SK-N-DZ (cell line): ENCODE data around the genes RASAL3 and KLF2.

GRCh38 chr19:15194891-15195213 is 5.9 kb downstream of the NOTCH3 start:
RAMPAGE:
- cytosol, long total RNA, result no peak
- nucleus, long total RNA, result no peak

RAMPAGE:
- cytosol, long total RNA, result no peak
- nucleus, long total RNA, result no peak
Measured at GRCh38 chr19:15195214-15196569, 5.1 kb downstream of the NOTCH3 start.

RAMPAGE:
- cytosol, long total RNA, result no peak
- nucleus, long total RNA, result no peak
Measured at GRCh38 chr19:15219965-15220249, 12.3 kb downstream of the EPHX3 start.

DNA sequence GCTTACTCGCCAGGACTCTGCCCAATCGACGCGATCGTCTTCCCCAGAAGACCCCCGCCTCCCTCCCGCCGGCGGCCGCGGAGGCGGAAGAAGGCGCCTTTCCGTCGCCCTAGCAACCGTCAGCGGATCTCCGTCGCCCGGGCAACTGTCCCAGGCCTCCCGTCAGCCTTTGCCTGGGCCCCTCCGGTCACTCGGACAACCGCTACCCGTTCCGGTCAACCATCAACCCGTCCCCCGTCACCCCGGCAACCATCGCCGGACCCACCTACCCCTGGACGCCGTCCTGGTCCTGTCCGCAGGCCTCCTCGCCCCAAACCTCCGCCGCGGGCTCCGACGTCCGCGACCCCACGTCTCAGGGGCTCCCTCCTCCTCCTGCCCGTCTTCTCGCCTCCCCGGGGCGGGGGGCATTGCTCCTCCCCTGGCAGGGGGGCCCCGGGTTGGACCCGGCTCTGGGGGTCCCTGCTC is 8.7 kb downstream of the EPHX3 start:
RAMPAGE:
- cytosol, long total RNA, result no peak
- nucleus, long total RNA, result no peak

DNA sequence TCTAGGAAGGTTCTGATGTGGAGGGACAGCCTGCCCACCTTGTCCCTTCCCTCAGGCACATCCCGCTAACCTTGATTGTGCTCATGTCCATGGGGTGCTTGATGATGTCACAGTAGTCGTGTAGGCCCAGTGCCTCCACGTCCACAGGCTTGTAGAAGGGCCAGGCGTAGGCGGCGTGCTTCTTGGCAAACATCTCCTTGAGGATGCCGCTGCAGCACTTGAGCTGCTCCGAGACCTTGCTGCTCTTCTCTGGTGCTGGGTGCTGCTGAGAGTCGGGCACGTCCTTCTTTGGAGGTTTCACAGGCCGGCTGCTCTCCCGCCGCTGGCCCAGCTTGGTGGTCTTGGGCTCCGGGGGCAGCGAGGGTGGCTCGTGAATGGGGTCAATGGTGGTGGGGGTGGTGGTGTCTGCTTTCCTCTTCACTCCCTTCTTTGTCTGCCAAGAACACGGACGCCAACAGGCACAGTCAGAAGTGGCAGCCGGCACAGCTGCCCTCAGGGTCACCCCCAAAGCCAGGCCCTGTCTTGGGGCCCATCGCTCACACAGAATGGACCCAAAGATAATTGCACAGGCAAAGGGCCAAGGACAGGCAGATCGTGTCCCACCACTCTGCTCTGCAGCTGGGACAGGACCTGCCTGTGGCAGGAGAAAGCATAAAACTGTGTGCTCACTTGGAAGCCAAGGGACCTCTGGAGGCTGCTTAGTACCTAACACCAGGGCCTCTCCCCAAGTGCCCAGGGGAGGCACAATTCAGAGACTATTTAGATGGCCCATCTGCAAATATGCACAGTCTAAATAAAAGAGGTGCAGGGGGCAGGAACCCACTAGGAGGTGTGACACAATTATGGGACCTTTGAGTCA is 32.3 kb upstream of the EPHX3 start:
RAMPAGE:
- cytosol, long total RNA, result no peak
- nucleus, long total RNA, result no peak

DNA sequence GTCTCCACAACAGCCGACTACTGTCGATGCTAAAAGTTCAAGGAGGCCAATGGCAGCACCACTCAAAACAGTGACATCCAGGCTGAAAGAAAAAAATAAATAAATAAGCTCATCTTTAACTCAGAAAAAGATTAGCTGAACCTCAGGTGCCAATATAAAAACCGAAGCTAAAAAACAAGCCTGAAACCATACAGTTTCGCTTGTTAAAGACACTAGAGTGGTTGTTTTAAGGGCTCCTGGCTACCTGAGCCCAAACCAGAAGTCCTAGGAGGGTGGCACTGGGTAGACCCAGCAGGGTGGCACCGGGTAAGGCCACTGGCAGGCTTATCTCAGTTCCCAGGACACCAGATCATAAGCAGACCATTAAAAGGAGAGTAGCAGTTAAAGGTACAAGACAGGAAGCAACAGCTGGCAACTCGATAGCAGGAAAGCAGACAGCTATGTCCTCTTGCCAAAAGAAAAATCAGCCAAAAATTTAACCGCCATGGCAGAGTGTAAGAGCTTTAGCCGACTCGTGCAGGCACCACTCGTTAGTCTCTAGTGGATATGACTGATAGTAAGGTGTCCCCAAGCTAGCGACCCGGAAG is 39.2 kb downstream of the BRD4 start:
RAMPAGE:
- cytosol, long total RNA, result no peak
- nucleus, long total RNA, result no peak

DNA sequence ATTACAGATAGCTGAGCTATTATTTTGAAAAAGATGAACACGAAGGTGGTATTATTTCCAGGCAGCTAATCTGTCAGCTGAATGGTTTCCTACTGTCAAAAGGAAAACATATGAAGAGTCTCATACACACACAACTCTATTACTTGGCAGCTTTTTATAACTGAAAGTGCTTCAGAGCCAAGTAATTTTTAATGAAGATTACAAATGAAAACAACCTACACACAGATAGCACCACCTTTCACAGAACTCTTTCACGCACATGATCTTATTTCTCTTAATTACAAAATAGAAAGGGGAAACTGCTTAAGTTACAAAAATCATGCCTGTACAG is 14.5 kb downstream of the BRD4 start:
RAMPAGE:
- cytosol, long total RNA, result no peak
- nucleus, long total RNA, result no peak

DNA sequence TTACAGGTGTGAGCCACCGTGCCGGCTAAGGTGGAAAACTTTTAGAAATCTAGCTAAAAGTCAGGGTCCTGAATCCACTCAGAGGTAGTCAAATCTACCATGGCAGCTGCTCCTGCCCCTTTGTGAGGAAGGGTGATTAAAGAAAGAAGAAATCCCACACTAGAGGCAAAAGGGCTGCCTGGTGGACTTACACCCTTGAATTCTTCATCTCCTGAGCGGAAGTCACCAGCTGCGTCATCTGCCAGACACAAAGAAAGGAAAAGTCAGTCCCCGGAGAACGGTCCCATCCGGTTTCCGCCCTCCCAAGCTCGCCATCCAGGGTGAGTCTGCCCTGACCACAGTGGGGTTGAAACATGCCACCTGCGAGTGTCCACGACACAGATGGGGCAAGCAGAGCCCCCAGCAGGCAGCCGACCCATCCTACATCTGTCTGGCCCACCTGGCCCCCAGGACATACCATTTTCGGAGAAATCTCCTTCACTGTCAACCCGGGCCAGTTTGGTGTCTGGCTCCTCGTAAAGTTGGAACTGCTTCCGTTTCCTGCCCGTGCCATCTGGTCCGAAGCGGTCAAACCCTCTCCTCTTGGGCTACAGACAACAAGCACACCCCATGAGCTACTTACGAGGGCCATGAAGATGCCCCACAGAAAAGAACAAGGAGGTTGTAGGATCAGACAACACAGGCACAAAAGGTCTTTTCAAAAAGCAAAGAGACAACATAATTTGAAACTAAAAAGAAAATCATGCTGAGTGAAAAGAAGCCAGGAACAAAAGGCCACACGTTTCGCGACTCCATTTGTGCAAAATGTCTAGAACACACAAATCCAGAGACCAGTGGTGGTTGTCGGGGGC is 7.6 kb downstream of the AKAP8 start:
RAMPAGE:
- cytosol, long total RNA, result no peak
- nucleus, long total RNA, result no peak

RAMPAGE:
- cytosol, long total RNA, result no peak
- nucleus, long total RNA, result no peak
Measured at GRCh38 chr19:15403923-15404696, 14.7 kb downstream of the AKAP8L start.

DNA sequence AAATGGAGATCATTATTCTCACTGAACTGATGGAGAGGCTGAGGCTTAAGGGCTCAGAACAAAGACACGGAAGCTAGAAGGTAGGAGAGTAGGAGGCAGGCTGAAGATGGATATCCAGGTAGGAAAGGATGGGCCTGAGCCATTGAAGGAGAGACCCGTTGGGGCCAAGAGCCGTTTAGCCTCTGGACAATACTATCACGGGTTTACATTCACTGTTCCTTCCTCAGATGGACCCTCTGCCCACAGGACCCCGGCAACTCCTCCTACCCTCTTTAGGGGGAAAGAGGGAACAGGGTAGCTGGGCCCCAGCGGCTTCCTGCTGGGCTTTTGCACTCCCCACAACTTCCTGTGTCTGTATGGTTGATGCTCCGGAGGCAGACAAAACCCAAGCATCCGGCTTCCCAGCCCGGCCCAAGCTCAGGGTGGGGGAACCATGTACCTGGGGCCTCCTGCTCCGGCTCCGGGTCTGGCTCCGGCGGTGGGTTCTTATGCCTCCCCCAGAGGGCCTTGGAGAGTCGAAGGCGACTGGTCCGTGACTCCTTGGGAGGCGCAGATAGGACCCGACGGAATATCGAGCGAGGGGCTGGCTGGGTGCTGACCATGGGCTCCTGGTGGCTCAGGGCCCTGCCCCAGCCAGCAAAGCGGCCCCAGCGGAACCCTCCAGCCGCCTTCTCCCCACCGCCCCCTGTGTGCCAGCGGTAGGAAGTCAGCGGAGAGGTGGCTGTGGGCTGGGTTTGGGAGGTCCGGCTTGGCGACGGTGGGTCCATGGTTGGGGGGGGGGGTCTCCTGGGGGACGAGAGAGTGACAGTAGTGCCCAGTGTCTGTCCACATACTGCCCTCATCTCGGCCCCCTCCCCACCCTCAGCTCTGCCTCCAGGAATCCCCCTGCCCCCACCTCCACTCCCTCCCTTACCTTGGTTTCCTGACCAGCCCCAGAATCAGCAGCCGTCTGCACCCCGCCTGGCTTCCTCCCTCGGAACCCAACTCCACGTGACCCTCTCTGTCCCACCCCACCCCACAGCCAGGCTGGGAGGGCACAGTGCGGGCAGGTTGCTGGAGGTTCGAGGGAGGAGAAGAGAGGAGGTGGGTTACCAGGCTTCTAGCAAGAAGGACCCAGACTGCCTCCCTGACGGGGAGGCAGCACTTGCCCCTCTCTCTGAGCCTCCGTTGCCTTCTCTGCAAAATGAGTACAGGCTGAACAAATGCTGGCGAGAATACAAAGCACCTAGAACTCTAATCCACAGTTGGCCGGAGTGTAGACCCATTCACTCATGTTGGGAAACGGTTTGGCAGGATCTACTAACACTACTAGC is at the start of gene RASAL3:
RASAL3 (minus strand) TSS at position 953 of the 1,313 bp plus-strand sequence.
RAMPAGE:
- cytosol, long total RNA, result no peak
- nucleus, long total RNA, result no peak

DNA sequence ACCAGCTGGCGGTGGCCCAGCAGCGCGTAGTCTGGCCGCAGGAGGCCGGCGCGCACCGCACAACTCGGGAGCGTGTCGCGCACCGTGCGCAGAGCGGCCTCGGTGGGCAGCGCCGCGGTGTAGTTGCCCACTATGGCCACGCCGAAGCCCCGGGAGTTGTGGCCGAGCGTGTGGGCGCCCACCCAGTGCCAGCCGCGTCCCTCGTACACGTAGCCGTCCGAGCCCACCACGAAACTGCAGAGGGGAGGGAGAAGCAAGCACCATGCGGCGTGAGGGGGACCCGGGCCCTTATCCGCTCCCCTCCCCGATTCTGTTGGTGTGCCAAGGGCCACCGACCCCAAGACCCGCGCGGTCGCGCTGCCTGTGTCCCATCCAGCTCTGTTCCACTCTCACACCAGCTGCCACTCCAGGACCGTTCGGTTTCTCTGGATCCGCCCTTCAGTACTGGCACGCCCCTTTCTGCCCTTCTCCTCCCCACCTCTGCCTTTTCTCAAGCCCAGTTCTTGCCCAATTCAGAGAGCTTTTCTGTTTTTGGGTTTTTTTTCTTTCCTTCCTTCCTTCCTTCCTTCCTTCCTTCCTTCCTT is 5.4 kb upstream of the RASAL3 start:
RAMPAGE:
- cytosol, long total RNA, result no peak
- nucleus, long total RNA, result no peak

GRCh38 chr19:15540376-15540755 is 32.0 kb downstream of the CYP4F22 start:
RAMPAGE:
- cytosol, long total RNA, result no peak
- nucleus, long total RNA, result no peak

DNA sequence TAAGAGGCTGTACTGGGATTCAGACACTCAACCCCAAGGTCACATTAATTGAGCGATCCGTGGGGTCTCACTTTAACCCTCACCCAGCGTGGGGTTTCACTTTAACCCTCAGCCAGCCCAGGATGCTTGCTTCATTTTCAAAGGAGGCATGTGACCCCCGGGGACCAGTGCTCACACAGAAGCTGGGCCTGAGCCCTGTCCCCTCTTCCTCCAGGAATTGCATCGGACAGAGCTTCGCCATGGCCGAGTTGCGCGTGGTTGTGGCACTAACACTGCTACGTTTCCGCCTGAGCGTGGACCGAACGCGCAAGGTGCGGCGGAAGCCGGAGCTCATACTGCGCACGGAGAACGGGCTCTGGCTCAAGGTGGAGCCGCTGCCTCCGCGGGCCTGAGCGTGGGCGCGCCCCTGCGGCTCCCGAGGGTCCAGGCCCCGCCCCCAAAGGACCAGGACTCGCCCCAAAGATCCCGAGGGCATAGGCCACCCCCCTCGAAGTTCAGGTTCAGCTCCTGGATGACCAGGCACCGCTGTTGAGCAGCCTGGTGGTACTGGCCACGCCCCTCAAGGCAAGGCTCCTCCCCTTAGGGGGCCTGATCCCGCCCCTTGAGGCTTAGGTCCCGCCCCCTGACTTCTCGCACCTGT is 42.9 kb downstream of the CYP4F22 start:
RAMPAGE:
- cytosol, long total RNA, result no peak
- nucleus, long total RNA, result no peak

RAMPAGE:
- cytosol, long total RNA, result no peak
- nucleus, long total RNA, result no peak
Measured at GRCh38 chr19:15563325-15563861, 51.6 kb upstream of the CYP4F8 start.

GRCh38 chr19:15643268-15643736 is 2.6 kb downstream of the CYP4F3 start:
RAMPAGE:
- cytosol, long total RNA, result no peak
- nucleus, long total RNA, result no peak

DNA sequence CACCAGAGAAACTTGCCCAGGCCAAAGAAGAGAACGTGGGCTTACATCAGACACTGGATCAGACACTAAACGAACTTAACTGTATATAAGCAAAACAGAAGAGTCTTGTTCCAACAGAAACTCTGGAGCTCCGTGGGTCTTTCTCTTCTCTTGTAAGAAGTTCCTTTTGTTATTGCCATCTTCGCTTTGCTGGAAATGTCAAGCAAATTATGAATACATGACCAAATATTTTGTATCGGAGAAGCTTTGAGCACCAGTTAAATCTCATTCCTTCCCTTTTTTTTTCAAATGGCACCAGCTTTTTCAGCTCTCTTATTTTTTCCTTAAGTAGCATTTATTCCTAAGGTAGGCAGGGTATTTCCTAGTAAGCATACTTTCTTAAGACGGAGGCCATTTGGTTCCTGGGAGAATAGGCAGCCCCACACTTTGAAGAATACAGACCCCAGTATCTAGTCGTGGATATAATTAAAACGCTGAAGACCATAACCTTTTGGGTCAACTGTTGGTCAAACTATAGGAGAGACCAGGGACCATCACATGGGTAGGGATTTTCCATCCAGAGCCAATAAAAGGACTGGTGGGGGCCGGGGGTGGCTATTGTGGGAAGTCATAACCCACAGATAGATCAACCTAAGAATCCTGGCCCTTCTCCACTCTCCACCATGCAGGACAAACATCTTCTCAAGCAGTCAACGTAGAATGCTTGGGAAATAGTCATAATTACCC is 10.3 kb upstream of the RAB8A start:
RAMPAGE:
- cytosol, long total RNA, result no peak
- nucleus, long total RNA, result no peak

DNA sequence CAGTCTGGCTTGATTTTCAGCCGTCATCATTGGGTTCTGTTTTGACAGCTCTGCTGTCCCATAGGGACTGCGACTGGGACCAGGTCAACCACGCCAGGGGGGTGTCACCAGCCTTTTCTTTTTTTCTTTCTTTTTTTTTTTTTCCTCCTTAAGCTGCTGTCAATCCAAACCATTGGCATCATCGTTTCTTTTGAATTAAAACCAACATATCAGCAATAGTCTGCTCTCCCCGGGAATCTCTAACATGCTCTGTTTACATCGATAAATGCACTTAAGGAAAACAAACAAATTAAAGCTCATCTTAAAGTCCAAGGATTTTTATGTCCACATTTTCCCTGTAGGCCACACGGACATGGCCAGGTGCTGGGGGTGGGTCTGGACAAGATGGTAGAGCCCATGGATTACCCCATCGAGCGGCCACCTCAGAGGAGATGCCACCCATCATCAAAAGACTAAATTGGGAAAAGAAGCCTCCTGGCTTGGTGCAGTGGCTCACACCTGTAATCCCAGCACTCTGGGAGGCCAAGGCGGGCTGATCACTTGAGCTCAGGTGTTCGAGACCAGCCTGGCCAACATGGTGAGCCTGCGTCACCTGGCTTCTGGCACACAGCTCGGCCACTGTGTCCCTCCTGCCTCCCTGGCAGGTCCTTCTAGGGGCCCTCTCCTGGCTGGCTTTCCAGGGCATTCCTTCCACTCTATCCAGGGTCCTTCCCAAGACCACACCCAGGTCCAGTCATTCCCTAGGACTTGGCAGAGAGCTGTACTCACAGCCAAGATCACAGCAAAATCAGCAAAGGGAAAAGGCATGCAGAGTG is 10.0 kb upstream of the HSH2D start:
RAMPAGE:
- cytosol, long total RNA, result no peak
- nucleus, long total RNA, result no peak

DNA sequence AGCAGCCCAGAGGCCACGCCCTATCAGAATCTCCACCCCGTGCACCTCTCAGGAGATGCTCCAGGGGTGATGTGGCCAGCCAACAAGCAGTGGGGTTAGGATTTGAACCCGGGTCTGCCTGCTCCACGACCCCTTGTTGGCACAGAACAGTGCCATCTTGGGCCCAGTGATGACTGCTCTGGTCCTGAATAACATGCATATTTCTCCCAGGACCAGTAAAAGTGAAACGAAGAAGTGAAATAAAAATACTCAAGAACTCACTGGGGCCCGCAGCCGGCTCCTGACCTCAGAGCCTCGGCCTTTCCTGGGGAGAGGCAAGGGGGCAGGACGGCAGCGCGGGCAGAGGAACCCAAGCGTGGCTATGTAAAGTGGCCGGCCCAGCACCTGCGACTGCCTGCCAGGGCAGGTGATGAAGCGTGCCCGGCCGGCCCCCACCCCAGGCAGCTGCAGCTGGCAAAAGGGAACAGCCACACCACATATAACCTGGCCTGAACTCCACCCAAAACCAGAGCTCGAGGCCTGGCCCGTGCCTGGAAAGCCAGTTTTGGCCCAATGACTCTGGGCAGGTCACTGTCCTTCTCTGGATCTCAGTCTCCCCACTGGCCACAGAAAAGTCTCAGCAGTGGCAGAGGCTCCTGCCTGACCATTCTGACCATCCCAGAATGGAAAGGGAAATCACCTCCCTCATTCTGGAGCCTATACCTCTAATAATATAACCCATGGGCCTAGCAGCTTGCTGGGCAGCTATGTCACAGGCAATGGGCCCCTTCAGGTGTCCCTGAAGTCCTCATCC is 62.2 kb downstream of the AP1M1 start:
RAMPAGE:
- cytosol, long total RNA, result no peak
- nucleus, long total RNA, result no peak

GRCh38 chr19:16324221-16325191 is at the start of gene KLF2:
TSS of gene KLF2 (plus strand) at chr19:16324826.
RAMPAGE:
- cytosol, long total RNA, result no peak
- nucleus, long total RNA, result no peak

DNA sequence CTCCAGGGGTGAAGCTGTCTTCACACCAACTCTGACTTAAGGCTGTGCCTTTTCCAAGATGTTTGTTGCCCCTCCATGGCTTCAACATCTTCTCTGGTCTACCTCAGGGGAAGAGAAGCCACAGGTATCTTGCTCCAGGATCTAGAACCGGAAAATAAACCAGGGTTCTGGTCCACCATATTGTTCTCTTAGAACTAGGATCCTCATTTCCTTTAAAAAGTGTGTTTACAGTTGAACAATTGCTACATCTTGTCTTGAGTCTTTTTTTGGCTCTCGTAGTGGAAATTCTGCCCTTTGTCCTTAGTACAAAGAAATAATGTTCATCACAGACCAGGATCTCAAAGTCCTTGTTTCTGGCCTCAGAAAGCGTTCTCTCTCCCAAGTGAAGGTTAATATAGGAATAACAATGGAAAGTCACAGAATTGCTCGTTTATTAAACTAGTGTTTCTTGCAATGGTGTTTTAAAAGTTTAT is 20.8 kb downstream of the KLF2 start:
RAMPAGE:
- cytosol, long total RNA, result no peak
- nucleus, long total RNA, result no peak